ENCODE data around the genes GRK2 and PPP1CA.

- PRO-cap: unidirectional peak, plus-strand start at chr11:67266473
These were observed at the start of gene GRK2 for GRCh38 chr11:67266021-67266871. GRK2 (plus strand) TSS chr11:67266473.

DNA sequence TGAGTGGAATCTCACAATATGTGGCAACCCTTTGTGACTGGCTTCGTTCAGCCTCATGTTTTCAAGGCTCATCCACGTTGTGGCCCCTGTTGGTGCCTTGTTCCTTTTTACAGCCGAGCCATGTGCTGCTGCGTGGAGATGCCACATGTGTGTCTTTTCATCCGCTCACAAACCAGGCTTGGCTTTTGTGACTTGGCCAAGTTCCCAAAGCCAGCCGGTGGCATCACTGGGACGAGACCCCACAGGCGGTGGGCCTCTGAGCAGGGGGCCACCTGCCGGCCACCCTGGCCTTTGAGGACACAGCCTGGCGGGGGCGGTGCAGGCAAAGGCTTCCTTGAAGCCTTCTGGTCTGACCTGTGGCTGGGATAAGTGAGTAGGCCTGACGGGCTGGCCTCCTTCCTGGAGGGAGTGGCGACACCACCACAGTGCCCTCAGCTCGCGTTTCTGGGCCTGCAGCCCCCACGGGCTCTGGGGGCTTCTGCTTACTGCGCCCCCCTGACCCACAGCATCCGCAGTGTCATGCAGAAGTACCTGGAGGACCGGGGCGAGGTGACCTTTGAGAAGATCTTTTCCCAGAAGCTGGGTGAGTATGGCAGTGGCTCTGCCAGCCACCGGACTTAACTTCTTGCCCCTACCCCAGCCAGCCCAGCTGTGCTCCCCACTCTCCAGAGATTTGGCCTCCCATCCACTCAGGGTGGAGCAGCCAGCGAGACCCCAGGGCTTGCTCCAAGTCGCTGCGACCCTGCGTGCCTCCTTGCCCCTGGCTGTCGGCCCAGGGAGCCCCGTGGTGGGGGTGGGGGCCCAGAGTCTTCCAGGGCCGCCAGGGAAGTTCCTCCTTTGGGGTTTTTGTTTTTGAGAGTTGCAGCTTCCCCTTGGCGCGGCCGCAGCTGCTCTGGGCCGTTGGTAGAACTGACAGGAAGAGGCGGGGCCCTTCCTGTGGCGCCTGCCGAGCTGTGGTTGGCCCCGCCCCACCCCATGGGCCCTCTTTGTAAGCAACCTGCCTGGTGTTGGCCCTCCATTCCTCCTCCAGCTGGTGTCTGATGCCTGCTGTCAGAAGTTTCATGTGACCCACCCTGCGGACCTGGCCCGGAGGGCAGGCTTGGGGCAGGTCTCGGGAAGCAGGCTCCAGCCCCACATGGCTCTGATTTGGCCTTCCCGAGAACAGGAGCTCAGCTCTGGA is 10.9 kb downstream of the GRK2 start:
- PRO-cap: no peak

DNA sequence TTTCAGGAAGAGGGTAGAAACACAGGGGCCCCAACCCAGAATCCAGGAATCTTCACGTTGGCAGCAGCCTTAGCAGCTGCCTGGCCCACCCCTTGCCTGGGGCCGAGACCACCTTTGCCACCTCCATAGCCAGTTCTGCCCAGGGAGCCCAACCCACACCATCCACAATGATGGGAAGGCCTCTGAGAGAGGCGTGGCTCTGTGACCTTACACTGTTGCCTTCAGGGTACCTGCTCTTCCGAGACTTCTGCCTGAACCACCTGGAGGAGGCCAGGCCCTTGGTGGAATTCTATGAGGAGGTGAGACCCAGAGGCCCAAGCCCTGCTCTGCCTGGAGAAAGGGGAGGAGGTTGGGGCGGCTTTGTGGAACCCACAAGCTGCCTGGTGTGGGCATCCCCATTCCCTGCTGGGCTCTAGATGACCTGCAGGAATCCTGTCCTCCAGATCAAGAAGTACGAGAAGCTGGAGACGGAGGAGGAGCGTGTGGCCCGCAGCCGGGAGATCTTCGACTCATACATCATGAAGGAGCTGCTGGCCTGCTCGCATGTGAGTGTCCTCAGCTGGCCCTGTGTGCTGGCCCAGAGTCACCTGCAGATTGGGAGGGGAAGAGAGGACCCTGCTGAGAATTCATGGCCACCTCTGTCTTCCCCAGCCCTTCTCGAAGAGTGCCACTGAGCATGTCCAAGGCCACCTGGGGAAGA is 10.0 kb upstream of the ANKRD13D start:
- PRO-cap: no peak

GRCh38 chr11:67374377-67374876 is 1.0 kb upstream of the CLCF1 start:
- PRO-cap: no peak

DNA sequence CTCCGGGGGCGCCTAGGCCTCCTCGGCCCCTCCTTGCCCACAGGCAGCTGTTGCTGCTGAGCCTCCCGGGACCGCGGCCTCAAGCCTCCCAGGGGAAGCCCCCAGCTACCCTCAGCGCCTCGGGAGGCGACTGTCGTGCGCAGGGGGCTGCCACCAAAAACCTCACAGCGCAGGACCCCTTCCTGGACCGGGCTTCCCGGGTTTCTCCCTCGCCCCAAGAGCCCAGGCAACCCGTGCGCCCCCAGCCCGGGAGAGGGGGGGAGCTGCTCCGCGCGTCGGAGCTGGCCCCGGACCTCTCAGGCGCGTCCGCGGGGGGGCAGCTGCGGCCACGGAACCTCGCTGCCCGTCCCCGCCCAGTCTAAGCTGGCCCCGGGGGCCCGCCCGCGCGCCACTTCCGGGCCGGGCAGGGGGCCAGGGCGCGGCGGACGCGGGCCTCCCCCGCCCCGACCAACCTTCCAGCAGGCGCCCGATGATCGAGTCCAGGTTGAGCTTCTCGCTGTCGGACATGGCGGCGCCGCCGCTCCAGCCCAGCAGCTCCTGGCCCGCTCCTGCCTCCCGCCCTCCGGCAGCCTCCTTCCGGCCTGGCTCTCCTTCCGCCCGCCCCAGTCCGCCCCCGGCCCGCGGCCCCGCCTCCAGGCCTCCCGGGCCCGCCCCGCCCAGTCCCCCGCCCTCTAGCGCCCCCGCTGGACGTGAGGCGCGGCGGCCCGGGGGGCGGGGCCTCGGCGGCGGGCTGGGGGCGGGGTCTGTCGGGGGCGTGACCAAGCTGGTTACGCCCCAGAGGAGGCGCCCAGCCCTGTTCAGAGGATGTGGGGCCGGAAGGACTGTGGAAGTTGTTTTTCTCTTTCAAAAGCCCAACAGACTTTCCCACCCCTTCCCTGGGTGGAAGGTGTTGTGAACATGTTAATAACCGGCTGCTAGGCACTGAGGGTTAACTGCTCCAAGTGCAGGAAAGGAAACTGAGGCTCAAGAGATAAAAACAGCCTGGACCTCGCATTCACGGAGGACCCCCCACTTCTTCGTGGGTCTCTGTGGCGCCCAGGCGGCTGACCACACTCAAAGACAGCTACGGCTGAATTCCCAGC is at the start of gene PPP1CA:
TSS of gene PPP1CA (minus strand) at position 583 of the 1,082 bp plus-strand sequence.
- PRO-cap: bidirectional peak, plus-strand start at position 800 of the sequence, minus-strand start at position 550 of the sequence

DNA sequence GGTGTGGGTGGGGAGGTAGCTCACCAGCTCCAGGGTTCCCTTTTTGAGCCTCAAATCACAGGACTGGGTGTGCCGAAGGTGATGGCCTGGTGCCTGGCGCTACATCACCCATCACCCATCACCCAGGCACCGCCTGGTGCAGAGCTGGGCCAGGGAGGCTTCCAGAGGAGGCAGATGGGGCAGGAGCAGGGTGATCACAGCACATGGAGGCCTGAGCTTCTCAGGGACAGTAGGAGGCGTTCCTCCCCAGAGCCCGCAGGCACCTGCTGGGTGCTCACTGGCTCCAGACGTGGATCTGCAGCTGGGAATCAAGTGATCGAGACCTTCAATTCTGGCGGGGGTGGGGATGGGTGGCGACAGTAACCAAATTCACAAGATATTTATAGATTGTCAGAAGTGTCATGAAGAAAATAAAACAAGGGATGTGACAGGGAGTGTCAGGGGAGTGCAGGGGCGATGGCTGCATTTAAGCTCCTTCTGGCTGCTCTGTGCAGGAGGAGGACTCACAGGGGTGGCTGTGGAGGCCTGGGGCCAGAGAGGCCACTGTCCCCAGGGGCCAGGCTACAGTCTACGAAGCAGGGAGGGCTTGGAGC is 3.3 kb downstream of the TBC1D10C start:
- PRO-cap: no peak

- PRO-cap: no peak
These were observed 1.2 kb downstream of the CORO1B start for GRCh38 chr11:67441827-67442736.

- PRO-cap: no peak
These were observed 904 bp downstream of the PITPNM1 start for GRCh38 chr11:67504325-67504593.

- PRO-cap: no peak
These were observed 1.4 kb downstream of the CDK2AP2 start for GRCh38 chr11:67506432-67507111.

DNA sequence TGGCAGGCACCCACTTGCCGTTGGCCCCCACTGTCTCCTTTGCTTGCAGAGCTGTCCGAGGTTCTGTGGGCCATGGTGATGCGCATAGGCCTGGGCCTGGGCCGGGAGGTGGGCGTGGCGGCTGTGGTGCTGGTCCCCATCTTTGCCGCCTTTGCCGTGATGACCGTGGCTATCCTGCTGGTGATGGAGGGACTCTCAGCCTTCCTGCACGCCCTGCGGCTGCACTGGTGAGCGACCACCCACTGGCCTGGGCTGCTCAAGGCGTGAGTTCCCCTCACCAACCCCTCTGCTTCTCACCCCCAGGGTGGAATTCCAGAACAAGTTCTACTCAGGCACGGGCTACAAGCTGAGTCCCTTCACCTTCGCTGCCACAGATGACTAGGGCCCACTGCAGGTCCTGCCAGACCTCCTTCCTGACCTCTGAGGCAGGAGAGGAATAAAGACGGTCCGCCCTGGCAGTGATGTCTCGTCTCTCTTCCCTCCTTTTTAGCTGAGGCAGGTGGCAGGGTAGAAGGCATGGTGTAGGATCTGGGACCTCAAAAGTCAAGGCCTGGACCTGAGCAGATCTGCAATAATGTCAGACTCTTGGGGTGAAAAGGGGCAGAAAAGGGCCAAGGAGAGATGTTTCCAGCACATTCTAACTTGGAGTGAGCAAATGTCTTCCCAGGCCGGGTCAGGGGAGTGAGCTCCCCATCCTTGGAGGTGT is 11.8 kb downstream of the TCIRG1 start:
- PRO-cap: no peak

- PRO-cap: no peak
These were observed 39.7 kb downstream of the CHKA start for GRCh38 chr11:68081137-68082294.

DNA sequence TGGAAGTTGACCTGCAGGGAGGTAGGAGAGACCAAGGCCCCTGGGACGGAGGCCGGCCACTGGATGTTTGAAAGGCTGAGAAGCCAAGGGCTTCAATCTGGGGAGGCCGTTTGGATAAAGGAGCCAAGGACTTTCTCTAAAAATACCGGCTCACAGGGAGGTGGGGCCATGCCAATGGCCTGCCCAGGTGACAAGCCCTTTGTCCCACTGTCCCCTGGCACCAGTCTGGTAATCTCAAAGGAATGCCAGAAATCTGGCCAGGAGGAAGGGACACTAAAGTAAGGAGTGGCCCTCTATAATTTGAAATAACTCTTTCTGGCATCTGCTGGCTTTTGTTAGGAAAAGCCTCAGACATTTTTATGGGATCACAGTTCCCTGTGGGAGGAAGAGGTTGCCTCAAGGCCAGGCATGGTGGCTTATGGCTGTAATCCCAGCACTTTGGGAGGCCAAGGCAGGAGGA is 1.8 kb upstream of the CHKA start:
- PRO-cap: no peak

DNA sequence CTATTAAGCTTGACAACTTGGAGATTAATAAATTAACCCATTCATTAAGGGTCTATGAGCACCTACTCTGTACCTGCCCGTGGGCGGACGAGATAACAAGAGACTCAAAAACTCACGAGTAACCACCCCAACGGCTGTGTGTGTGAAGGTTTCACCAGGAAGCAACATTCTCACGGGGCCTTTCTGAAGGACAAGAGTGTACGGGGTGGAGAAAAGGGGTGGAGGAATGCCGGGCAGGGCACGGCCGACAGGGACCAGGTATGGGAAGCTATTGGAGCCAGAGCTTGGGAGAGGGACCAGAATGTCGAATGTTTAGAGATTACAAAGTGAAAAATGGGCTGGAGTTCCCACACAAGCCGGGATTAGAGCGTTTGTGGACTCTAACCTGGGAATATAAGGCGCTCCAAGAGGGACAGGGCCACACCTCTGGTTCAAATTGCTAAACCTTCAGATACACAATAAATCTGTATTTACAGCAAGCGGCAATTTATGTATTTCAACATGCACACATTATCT is 1.5 kb downstream of the KMT5B start:
- PRO-cap: no peak

DNA sequence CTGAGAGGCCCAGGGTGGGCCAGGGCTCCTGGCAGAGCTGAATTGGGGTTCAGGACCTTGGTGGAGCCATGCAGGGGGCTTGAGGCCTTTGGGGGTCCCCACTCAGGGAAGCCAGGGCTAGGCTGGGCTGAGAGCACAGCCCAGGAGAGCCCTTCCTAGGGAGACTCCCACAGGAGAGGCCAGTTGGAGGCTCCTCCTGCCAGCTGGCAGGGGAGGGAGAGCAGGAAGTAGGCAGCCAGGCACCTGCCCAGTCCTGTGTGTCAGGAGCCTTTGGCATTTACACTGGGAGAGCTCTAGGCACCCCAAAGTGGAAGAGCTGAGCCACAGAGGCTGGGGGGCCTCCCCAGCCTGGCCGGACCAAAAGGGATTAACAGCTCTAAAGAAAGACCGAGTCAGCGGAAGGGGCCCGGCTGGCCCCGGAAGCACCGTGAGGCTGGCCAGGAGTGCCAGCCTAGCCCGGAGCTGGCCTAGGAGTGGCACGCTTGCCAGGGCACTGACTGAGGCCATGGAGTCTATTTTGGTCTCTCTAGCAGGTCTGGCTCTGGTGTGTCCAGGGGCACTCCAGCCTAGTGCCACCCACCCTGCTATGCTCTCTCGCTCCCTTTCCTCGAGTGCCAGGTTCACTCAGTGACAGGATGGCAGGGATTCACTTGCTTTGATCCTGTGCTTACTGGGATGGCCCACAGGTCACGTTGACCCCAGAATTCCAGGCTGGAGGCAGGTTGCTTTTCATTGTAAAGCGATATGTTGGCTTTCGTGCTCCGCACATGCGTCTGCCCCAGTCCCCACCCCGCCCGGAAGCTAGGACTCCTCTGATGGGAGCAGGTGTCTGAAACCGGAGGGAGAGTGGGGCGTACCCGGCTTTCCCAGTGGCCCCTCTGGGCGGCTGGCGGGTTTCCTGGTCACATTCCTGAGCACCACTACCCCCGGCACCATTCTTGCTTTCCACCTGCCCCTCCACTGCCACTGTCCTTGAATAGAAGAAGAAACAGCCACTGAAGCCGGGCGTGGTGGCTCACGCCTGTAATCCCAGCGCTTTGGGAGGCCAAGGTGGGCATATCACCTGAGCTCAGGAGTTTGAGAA is 3.3 kb upstream of the KMT5B start:
- PRO-cap: no peak

GRCh38 chr11:68269492-68270011 is 2.2 kb downstream of the C11orf24 start:
- PRO-cap: no peak

- PRO-cap: no peak
These were observed 1.7 kb downstream of the LRP5 start for GRCh38 chr11:68314233-68314423.

DNA sequence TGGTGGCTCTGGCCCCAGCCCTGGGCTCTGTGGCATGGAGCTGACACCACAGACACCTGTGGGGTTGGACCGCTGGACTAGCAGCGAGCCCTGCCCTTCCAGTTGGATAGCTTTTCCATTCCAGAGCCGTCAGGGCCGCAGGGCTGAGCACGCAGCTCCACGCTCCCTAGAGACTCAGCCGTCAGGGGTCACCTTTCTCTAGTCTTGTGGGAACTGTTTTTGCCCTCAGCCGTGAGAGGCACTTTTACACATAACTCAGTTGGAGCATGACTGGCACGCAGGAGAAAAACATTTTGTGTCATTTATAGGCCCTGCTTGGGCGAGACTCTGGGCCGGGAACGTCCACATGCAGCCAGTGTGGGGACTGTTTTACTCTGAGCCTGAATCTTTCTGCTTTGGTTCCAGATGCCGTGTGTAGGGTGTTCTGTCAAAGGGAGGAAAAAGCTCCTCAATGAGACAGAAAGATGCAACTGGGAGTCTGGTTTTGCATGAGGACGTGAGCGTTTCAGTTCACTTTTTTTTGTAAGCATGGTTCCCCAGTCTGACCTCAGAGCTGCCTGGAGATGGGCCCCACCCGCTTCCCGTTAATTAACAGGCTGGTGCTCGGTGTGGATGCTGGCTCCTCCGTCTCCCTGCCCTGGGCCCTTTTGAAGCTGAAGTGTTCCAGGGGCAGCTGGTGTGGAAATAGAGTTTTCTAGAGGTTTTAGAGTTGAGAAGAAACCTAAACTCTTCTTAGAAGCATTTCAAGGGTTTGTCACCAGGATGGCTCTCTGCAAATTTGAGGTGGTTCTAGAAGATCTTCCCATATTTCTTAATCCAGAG is 58.3 kb downstream of the LRP5 start:
- PRO-cap: no peak

- PRO-cap: no peak
These were observed 64.1 kb upstream of the PPP6R3 start for GRCh38 chr11:68396249-68397040.

DNA sequence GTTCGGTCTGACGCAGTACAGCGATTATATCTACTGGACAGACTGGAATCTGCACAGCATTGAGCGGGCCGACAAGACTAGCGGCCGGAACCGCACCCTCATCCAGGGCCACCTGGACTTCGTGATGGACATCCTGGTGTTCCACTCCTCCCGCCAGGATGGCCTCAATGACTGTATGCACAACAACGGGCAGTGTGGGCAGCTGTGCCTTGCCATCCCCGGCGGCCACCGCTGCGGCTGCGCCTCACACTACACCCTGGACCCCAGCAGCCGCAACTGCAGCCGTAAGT is 46.9 kb upstream of the PPP6R3 start:
- PRO-cap: no peak

DNA sequence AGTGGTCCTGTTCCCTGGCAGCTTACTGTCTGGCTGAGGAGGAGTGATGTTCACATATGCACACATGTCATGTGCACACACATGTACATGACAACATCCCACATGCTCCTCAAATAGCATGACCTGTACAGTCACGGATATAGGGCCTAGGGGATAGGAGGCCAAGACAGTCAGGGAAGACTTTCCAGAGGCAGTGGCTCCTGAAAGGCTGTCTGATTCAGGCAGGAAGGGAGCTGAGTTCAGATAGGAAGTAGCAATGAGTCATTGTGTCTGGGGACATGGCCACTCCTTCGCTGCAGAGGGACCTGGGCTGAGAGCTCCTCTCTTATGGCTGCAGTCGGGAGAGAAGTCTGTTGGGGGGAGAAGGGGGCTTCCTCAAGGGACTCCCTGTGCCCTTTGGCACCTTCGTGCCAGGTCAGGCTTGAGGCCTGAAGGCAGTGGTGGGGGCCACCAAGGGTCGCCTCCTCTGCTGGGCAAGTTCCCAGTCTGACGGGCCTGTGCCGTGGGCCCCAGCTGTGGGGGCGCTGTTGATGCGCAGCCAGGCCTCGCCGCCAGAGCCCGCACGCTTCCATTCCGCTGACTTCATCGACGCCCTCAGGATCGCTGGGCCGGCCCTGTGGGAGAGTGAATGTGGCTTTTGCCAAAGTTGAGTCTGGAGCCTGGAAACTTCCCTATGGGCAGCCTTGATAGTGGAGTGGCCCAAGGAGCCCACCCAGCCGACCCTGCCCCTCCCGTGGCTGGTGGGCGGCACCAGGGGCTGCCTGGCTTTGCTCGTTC is 23.0 kb upstream of the PPP6R3 start:
- PRO-cap: no peak